Melanocyte of skin (primary cell): Measurements from ENCODE around the gene MZT2A.

DNA sequence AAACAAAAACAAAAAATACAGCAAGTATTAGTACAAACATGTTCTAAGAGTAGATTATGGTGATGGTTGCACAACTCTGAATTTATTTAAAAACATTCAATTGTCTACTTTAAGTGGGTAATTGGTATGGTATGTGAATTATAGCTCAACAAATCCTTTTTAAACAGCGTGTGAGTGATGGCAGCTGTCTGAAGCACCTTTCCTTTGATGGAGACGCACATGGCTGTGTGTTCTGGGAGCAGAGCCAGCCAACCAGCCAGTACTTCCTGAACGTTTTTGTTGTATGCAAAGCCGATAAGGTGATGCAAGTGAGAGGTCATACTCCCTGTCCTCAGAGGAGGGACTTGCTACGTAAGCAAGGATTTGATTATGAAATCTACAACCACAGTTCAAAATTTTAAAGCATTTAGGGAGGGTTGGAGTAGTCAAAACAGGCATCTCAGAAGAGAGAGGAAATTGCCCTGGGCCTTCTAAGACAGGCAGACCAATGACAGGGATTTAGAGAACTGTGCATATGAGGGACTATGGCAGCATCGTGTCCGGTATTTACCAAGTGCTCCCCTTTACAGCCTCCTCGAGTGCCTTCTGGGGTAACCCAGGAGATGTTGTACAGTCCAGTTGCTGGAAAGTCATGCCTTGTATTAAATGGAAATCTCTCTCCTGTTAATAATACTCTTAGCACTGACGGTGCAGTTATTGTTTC lies 28.2 kb downstream of the ARHGEF4 start:
- CAGE, long polyA plus RNA, 2 experiments, result no peak in any of the 2 experiments

- CAGE, long polyA plus RNA, 2 experiments, result no peak in any of the 2 experiments
Measured at GRCh38 chr2:130922421-130922766, 85.7 kb downstream of the ARHGEF4 start.

- CAGE, long polyA plus RNA, 2 experiments, result no peak in any of the 2 experiments
Measured at GRCh38 chr2:131017242-131017806, 75.9 kb downstream of the FAM168B start.

GRCh38 chr2:131046906-131047809 lies 46.1 kb downstream of the FAM168B start:
- CAGE, long polyA plus RNA, 2 experiments, result no peak in any of the 2 experiments

DNA sequence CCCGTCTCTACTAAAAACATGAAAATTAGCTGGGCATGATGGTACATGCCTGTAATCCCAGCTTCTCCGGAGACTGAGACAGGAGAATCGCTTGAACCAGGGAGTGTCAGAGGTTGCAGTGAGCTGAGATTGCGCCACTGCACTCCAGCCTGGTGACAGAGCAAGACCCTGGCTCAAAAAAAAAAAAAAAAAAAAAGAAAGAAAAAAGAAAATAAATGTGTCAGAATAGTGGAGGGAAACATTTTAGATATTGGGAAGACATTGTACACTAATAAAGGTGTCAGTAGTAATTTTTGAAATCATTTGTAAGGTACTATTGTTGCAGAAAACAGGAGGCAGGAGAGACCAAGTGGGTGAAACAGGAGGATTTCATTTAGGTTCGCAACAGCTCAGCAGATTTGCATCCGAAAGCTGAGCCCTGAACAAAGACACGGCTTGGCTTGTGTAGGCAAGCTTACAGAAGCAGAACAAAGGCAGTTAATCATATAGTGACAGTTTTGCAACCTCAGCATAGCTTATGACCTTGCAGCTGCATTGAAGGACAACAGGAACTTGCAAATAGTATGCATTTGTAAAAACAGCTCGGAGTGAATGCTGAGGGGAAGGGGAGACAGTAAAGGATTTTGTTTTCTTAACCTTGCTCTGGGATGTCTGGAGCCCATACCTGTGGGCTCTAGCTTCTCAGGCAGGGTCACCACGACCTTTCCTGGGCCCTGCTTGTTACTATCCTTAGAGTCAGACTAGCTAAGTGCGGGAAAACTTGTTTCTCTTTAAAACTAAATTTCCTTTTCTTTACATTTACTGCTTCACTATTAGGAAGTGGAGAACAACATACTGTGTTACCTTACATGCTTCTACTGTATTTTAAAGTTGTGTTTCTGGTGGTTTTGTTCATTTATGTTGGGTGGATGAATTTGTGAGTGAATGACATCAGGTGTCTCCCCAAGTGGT lies 26.6 kb downstream of the POTEE start:
- CAGE, long polyA plus RNA, 2 experiments, result no peak in any of the 2 experiments

DNA sequence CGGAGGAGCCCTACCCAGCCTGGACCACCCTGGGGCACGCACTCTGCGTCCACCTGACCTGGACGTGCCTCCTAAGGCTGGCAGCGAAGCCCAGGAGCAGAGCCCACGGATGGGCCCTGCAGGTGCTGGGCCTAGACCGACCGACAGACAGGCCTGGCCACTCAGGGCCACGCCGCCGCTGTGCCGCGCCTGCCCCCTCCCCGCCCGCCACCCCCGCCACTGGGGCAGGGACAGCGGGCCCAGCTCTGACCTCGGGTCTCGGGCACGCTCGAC lies 635 bp downstream of the MZT2A start:
- CAGE, long polyA plus RNA, 2 experiments, result no peak in any of the 2 experiments

GRCh38 chr2:131491899-131492650 lies at the start of gene MZT2A:
MZT2A (minus strand) TSS chr2:131492397.
- CAGE, long polyA plus RNA, 2 experiments, result start-site peak on the minus strand in 1 of 2 experiments, at chr2:131492312-131492404 at its widest, 185 to 579 reads per replicate

DNA sequence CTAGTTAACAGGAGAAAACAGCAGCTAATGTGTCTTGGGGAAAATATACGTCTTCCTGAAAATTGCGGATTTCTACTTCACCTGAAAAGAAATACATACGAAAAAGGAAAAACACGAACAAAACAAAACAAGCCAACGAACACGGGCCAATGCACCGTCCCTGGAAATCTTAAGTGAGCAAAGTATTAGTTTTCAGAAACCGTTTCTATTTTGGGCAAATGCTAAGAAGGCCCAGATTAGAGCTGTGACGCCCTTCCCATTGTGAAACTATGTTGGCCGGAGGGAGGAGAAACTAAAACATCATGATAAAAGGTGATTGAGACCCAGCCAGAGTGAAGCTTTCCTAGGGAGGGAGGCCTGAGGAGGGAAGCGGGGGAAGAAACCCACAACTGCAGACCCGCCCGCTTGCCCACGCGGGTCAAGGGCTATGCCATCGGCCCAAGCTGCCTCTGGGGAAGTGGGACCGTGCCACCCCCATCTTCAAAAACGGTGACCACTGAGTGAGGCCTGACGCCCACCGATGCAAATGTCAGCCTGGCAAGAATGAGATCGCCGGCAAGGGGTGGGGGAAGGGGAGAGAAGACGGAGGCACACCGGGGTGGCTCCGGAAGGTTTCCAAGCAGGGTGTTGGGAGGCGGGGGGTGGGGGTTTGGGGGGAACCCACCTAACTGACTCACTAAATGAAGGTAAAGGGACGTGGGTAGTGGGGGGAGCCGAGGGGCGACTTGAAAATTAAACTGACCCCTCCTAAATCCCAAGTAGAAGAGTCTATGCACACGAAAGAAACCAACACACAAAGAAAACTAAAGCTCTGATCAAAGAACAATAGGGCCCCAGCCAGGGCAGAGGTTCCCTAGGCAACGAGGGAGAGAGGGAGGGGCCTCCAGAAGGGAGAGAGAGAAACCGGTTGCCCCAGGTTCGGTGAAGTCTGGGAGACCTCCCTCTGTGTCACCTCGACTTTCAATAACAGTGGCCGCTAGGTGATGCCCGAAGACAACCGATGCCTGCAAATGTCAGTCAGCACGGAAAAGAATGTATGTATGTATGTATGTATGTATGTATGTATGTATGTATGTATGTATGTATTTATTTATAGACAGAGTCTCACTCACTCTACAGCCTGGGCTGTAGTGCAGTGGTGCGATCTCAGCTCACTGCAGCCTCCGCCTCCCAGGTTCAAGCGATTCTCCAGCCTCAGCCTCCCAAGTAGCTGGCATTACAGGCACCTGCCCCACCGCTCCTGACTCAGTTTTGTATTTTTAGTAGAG lies 106.4 kb upstream of the ANKRD30BL start:
- CAGE, long polyA plus RNA, 2 experiments, result no peak in any of the 2 experiments

- CAGE, long polyA plus RNA, 2 experiments, result no peak in any of the 2 experiments
Measured at GRCh38 chr2:132278801-132280114, 117.5 kb upstream of the ANKRD30BL start.

GRCh38 chr2:132280755-132281224 lies 119.0 kb upstream of the ANKRD30BL start:
- CAGE, long polyA plus RNA, 2 experiments, result no peak in any of the 2 experiments

- CAGE, long polyA plus RNA, 2 experiments, result no peak in any of the 2 experiments
Measured at GRCh38 chr2:132493241-132494033, 76.8 kb downstream of the GPR39 start.

DNA sequence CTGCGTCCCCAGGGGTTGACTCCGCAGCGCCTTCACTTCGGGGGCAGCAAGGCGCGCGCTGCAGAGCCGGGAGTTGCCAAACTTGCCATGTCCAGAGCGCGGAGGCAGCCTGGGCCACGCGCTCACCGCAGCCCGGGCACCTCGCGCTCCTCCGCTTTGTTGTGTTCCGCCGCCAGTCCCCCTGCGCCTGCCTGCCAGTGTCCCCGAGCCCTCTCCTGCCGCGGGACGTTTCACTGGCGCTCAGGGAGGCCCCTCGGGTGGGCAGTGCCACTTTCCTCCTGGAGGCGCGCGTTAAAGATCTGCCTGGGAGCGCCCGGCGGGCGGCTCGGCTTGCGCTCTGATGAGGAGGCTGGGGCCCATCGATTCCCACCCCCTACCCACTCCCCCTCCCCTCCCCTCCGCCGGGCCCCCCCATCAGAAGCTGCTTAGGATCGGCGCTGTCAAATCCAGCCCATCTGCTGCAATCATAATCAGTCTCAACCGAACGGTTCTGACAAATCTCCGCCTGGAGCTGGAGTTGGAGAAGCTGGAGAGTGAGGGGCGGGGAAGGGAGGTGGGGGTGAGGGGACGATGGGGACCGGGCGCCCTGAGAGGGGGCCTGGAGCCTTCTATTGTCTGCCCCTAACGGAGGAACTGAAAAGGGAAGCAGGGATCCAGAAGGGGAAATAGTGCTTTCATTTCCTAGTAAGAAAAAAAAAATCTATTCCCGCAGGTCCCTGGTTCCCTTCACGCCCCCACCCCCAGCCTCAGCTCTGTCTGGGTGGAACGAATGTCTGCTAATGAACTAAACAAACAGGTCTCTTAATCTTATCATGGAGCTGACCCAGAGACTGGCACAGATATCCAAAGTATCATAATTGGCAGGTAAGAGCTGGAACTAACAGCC lies 301.5 kb downstream of the NCKAP5 start:
- CAGE, long polyA plus RNA, 2 experiments, result no peak in any of the 2 experiments

- CAGE, long polyA plus RNA, 2 experiments, result no peak in any of the 2 experiments
Measured at GRCh38 chr2:133602683-133602914, 34.3 kb upstream of the NCKAP5 start.

DNA sequence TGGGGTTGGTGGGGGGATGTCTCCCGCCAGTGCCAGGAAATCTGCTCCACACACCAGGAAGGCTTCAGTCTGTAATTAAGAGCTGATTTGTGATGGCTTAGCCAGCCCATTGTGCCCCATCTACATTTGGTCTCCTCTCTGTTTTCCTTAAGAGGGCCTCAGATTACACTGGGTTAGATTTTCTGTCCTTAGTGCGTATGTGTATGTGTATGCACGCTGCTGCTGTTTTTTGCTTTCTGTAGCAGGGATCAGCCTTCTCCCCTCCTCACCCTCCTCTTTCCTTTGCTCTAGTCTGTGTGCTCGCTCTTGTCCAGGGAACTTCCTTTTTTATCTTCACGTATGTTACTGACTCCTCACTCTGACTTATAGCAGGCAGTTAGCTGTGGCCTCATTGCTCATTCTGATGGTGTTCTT lies 33.4 kb upstream of the MGAT5 start:
- CAGE, long polyA plus RNA, 2 experiments, result no peak in any of the 2 experiments

- CAGE, long polyA plus RNA, 2 experiments, result no peak in any of the 2 experiments
Measured at GRCh38 chr2:134239751-134240511, 13.9 kb upstream of the MGAT5 start.

DNA sequence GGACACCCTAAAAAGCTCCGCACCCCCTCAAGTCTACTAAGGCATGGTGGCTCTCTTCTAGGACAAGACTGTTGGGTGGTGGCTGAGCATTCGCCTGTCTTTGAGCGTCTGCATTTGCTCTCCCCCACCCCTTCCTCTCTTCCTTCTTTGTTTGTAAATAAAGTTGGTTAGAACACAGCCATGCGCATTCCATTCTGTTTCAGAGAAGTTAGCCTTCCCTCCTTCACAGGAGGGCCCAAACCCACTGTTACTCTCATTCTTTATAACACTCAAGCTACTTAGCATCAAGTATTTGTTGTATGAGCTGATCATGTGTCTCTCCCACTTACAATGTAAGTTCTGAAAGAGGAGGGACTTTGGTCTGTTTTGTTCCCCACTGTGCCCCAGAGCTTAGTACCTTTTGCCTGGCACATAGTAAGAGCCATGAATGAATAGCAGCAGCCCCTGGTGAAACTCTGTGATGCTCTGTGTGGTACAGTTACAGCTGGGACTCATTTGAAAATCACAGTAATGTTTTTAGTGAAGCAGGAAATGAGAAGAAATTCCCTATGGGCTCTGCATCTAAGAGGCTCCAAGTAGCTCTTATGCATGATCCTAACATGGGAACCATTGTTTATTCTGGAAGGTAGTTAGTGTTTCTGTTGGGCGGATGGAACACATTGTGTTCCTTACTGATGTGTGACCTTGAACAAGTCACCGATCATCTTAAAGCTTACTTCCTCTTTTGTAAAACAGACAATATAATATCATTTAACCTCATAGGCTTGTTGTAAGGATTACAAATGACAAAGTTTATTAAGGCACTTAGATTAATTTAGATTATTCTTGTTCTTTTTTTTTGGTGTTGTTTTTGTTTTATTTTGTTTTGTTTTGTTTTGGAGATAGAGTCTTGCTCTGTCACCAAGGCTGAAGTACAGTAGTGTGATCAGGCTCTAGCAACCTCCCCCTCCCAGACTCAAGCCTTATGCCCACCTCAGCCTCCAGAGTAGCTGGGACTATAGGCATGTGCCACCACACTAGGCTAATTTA lies 7.8 kb downstream of the MGAT5 start:
- CAGE, long polyA plus RNA, 2 experiments, result no peak in any of the 2 experiments

DNA sequence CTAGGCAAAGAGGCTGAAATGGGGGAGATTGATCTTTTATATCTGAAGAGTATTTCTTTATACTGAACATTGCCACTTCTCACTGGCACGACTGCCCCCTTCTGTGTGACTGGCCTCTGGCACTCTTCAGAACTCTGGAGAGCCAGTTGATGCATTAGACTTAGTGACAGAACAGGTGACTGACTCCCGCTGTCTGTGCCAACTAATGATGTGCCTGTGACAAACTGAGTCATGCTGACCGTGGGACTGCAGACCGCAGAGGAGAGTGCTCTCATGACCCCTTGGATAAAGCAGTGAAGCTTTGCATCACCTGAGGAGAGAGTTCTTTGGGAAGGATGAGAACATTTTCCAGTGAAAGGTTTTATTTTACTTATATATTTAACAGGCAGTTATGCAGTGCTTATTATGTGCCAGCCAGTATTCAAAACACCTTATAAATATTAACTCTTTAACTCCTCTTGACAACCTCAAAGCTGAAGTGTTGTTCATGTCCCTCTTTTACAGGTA lies 14.5 kb downstream of the MGAT5 start:
- CAGE, long polyA plus RNA, 2 experiments, result no peak in any of the 2 experiments

- CAGE, long polyA plus RNA, 2 experiments, result no peak in any of the 2 experiments
Measured at GRCh38 chr2:134336007-134336819, 82.3 kb downstream of the MGAT5 start.

- CAGE, long polyA plus RNA, 2 experiments, result no peak in any of the 2 experiments
Measured at GRCh38 chr2:134446405-134446963, 192.6 kb downstream of the MGAT5 start.

- CAGE, long polyA plus RNA, 2 experiments, result no peak in any of the 2 experiments
Measured at GRCh38 chr2:134655904-134656328, 62.9 kb downstream of the TMEM163 start.